IMR-90 (cell line): ENCODE measurements around the gene PTHLH.

- RRBS = no CpG with 5 or more reads among the region's 2 CpGs
CAGE:
- cytosol, long polyA plus RNA = no peak
- long polyA plus RNA = no peak
- nucleus, long polyA plus RNA = no peak
Measured at GRCh38 chr12:25208008-25209242, 13.4 kb downstream of the ETFRF1 start.

GRCh38 chr12:25384396-25384809 is 133.7 kb upstream of the KRAS start:
- RRBS = no CpG with 5 or more reads among the region's 6 CpGs
CAGE:
- cytosol, long polyA plus RNA = no peak
- long polyA plus RNA = no peak
- nucleus, long polyA plus RNA = no peak

- RRBS = no CpG with 5 or more reads among the region's 7 CpGs
CAGE:
- cytosol, long polyA plus RNA = no peak
- long polyA plus RNA = no peak
- nucleus, long polyA plus RNA = no peak
Measured at GRCh38 chr12:25384810-25385044, 134.0 kb upstream of the KRAS start.

- RRBS = no CpG with 5 or more reads among the region's 2 CpGs
CAGE:
- cytosol, long polyA plus RNA = no peak
- long polyA plus RNA = no peak
- nucleus, long polyA plus RNA = no peak
Measured at GRCh38 chr12:26116826-26117166, 8.0 kb downstream of the BHLHE41 start.

DNA sequence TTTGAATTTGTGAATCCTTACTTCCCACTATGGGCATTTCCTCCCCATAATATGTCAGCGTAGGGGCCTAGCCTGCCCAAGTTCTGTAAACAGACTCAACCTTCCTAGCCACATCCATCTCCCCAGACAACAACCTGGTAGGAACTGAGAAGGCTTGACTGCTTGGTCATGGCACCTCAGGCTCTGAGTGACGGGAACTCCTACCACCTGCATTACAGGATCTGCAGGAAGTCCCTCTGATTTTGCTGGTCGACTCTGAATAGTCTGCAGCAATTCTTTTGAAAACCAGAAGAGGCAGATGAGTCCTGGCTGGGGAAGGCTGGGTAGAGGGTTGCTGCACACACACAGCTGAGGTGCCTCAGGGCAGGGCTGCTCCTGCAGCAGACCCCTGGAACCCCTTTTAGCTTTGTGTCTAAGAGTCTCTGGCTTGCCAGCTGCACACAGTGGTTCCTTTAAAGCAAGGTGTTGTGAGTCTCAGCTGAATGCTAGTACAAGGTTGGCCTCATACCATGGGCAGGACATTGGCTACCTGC is 33.6 kb upstream of the BHLHE41 start:
- RRBS = no CpG with 5 or more reads among the region's 3 CpGs
CAGE:
- cytosol, long polyA plus RNA = no peak
- long polyA plus RNA = no peak
- nucleus, long polyA plus RNA = no peak

DNA sequence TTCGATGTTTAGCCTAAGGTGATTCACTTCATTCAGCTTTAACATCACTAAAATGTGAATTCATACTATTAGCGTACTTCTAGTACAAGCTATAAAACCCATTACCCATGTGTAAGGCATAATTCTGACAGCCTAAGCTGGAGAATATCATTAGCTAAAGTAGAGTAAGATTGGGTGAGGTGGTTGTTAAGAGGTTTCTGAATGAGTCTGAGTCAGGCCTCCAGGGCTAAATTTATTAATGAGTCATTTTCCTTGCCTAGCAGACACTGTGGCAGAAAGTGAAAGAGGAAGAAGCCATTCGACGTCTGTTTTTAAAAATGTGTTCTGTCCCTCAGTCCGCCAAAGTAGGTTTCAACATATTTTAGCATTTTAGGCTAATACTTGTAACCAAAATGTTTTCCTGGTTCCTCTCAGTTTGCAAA is 103.6 kb downstream of the SSPN start:
- RRBS = no CpG with 5 or more reads among the region's 5 CpGs
CAGE:
- cytosol, long polyA plus RNA = no peak
- long polyA plus RNA = no peak
- nucleus, long polyA plus RNA = no peak

- RRBS = no CpG with 5 or more reads among the region's 8 CpGs
CAGE:
- cytosol, long polyA plus RNA = no peak
- long polyA plus RNA = no peak
- nucleus, long polyA plus RNA = no peak
Measured at GRCh38 chr12:26612784-26613529, 220.0 kb downstream of the ITPR2 start.

DNA sequence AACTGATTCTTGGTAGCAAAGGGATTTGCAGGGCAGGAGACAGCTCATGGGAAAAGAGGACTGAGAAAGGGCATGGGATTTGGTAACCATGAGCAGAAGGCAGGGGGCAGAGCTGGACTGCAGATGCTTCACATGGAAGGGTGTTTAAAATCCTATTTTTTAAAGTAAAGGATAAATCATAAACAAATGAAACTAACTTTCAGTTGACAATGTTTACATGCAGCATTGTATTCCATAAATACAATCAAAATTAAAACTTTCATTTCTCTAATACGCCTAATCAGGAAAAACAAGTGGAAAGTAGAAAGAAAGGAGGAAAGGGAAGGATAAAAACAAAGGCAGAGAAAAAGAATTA is 203.0 kb downstream of the ITPR2 start:
- RRBS = no CpG with 5 or more reads among the region's 1 CpG
CAGE:
- cytosol, long polyA plus RNA = no peak
- long polyA plus RNA = no peak
- nucleus, long polyA plus RNA = no peak

DNA sequence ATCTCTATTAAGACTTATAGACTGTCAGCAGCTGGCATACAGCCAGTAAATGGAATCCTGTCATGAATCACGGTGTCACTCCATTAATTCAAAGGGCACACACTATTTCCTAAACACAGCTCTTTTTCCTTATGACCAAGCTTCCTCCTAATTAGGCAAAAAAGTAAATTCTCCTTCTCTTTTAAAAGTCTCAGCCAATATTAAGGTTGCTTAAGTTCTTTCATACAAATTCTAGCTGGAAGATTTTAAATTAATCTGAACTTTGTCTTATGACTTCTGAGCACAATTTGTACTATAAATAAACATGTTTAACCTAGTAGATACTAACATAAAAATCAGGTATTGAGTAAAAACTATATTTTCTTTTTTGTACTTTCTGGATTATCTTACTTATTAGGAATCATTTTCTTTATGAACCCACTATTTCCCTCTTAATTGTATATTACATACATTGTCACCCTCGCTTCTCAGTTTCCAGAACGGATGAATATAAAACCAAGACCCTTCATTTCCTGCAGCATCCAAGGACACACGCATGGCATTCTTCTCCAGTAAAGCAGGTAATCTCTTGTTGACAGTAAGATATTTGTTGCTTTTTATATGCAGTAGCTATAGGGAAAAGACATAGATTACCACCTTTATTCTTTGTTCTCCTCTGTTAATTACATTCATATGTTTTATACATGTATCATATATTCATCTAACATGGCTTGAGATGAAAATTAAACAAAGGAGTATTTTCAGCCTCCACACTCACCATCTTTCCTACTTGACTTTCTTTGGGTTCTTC is 110.9 kb downstream of the ITPR2 start:
- RRBS = no CpG with 5 or more reads among the region's 4 CpGs
CAGE:
- cytosol, long polyA plus RNA = no peak
- long polyA plus RNA = no peak
- nucleus, long polyA plus RNA = no peak

DNA sequence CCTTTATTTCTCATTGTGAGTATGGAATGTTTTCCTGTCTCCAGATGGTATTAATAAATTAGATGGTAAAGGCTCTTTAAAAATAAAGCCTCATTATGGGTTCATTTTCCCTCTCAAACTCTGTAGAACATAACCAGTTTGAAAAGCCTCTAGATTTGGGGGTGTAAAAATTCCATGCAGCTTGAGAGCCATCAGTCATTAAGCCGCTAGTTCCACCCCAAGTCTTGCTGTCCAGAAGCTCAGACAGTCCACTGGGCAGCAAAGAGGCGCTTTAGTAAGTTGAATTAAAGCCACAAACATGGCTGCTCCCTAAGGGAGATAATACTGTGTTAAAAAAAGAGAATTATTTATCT is 712 bp downstream of the TM7SF3 start:
- RRBS = no CpG with 5 or more reads among the region's 2 CpGs
CAGE:
- cytosol, long polyA plus RNA = no peak
- long polyA plus RNA = no peak
- nucleus, long polyA plus RNA = no peak

GRCh38 chr12:27335027-27335903 is 2.6 kb downstream of the BMAL2 start:
- RRBS = no CpG with 5 or more reads among the region's 6 CpGs
CAGE:
- cytosol, long polyA plus RNA = no peak
- long polyA plus RNA = no peak
- nucleus, long polyA plus RNA = no peak

DNA sequence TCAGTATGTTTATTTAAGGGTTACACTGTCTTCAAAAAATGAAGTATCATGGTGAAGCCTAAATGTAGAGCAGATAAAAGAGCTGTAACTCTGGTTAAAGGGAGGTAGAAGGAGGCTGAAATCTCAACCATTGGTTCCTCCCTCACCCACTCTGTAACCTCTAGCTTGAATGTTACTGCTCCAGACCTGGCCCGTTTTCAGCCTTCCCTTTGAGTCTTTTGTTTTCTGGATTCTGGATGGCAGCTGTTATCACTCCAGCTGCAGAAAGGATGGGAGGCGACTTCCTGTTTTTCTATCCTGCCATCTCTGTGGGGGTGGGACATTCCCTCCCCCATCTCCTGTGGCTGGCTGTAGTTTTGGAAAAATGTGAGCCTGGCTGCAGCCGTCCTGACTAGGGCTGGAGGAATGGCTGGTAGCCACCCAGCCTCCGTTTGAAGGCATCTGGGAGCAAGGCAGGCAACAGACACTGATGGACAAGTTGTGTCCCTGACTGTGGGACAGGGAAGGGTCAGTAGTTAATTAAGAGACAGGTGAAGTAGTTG is 3.0 kb upstream of the PPFIBP1 start:
- RRBS = no CpG with 5 or more reads among the region's 4 CpGs
CAGE:
- cytosol, long polyA plus RNA = no peak
- long polyA plus RNA = no peak
- nucleus, long polyA plus RNA = no peak

DNA sequence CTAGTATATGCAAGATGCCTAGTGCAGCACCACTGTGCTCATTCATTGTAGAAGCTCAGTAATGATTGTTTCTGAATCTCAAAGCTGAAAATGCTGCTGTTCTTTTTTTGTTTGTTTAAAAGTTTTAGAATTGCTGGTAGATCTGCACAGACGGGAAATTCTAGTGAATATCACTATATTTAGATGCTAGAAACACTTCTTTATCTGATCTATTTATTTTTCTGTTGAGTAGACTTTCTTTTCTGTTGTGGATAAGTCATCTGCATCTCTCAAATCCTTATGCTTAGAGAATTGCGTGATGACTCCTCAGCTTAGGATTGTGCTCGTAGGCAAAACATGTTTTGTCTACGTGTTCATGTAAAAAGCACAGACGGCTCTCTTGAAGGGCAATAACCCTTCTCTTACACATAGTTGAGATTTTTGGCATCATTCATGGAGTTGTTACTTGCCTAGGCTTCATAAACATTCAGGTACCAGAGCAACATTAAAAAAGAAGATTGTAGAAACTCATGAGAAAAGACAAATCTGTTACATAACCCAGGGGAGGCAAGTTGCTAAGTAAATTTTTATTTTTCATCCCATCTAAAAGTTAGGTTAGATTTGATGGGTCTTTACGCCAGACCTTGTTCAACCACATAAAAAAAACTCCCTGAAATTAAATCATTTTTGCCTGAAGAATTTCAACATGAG is 18.6 kb downstream of the PPFIBP1 start:
- RRBS = no CpG with 5 or more reads among the region's 6 CpGs
CAGE:
- cytosol, long polyA plus RNA = no peak
- long polyA plus RNA = no peak
- nucleus, long polyA plus RNA = no peak

- RRBS = no CpG with 5 or more reads among the region's 4 CpGs
CAGE:
- cytosol, long polyA plus RNA = no peak
- long polyA plus RNA = no peak
- nucleus, long polyA plus RNA = no peak
Measured at GRCh38 chr12:27556470-27556901, 32.5 kb downstream of the PPFIBP1 start.

DNA sequence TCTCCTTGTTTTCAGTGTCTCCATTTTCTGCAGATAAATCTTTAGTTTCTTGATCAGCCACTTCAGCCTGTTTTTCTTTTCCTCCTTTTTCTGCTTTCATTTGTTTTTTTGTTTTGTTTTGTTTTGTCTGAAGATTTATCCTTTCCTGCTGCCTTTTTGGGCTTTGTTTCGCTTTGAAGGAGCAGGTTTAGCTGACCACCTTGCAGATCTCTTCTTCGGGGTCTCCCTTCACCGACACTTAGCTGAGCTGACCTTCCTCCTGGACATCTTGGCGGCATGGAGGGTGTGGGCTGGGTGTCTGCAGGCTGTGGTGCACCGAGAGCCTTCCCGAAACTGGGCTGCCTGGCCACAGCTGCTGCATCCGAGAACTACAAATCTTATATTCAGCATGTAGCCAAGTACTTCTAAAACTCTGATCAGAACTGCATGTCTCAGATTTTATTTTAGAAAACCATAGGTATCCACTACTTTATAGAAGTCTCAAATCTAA is 84.8 kb downstream of the PPFIBP1 start:
- RRBS = no CpG with 5 or more reads among the region's 7 CpGs
CAGE:
- cytosol, long polyA plus RNA = no peak
- long polyA plus RNA = no peak
- nucleus, long polyA plus RNA = no peak

DNA sequence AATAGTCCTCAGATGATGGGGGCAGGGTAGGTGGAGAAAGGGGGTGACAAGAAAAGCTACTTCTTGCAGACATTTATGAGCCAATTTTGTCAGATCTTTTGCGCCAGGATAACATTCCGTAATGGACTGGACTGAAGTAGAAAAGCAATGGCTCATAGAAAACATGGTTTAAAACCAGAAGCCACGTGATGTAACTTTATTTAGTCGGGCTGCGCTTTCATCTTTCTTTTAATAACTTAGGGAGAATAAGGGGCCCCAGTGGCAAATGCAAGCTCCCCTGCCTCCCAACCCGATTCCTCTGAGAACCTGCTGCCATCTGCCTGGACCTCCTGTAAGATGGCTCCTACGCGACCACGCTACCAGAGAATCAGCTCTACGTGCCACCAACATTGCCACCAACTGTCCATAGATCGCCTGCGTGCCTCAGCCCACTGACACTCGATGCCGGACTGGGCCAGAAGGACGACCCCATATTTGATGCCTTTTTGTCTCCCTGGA is 794 bp upstream of the KLHL42 start:
- RRBS = no CpG with 5 or more reads among the region's 15 CpGs
CAGE:
- cytosol, long polyA plus RNA = no peak
- long polyA plus RNA = no peak
- nucleus, long polyA plus RNA = no peak

- RRBS = no CpG with 5 or more reads among the region's 22 CpGs
CAGE:
- cytosol, long polyA plus RNA = no peak
- long polyA plus RNA = no peak
- nucleus, long polyA plus RNA = no peak
Measured at GRCh38 chr12:27963196-27963878, 9.2 kb downstream of the PTHLH start.

- RRBS = no CpG with 5 or more reads among the region's 2 CpGs
CAGE:
- cytosol, long polyA plus RNA = no peak
- long polyA plus RNA = no peak
- nucleus, long polyA plus RNA = no peak
Measured at GRCh38 chr12:27972559-27973213, at the start of gene PTHLH. Gene PTHLH, minus strand, starts transcription at chr12:27972733.

- RRBS = no CpG with 5 or more reads among the region's 9 CpGs
CAGE:
- cytosol, long polyA plus RNA = no peak
- long polyA plus RNA = no peak
- nucleus, long polyA plus RNA = no peak
Measured at GRCh38 chr12:28242822-28243598, 52.8 kb downstream of the CCDC91 start.

GRCh38 chr12:28249309-28249923 is 59.2 kb downstream of the CCDC91 start:
- RRBS = no CpG with 5 or more reads among the region's 1 CpG
CAGE:
- cytosol, long polyA plus RNA = no peak
- long polyA plus RNA = no peak
- nucleus, long polyA plus RNA = no peak